Kidney epithelial cell (primary cell): Measurements from ENCODE around the genes RPL35 and PPP6C.

DNA sequence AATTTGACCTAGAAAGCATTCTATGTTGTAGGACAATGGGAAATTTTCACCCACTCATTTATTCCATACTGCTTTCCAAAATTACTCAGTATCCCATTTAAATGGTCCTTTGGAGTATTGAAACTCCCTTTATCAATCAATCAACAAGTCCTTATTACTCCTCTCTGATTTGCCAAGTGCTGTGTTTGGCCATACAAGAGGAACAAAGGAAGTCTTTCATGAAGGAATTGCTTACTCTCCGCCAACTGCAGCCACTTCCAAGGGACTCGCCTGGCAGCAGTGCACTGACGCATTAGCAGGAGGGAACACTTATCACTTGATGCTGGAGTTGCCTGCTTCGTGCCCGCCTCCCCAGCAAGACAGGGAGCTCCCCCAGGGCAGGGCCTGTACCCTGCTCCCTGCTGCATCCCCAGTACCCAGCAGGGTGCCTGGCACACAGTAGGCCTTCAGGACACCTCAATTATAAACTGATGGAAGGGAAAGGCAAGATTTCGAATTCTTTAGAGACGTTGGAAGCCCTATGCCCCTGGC, 97.8 kb downstream of the CRB2 start:
- RAMPAGE, long total RNA = no peak
- RRBS = no CpG with 5 or more reads among the region's 7 CpGs

- RAMPAGE, long total RNA = no peak
- RRBS = no CpG with 5 or more reads among the region's 2 CpGs
These were observed 113.3 kb downstream of the DENND1A start for GRCh38 chr9:123816571-123817134.

DNA sequence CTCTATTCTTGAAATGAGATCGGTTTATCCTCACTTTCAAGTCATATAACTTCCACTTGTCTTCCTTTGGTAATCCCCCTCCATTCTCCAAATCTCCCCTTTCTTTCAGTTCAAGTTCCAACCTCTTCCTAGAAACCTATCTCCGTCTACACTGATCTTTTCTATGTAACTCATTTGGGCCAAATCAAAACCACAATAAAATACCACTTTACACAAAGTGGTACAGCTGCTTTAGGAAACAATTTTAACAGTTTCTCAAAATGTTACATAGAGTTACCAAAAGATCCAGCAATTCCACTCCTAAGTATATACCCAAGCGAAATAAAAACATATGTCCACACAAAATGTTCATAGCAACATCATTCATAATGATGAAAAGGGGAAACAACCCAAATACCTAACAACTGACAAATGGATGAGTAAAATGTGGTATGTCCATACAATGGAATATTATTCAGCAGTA, 6.3 kb downstream of the DENND1A start:
- RAMPAGE, long total RNA = no peak
- RRBS = no CpG with 5 or more reads among the region's 3 CpGs

GRCh38 chr9:124125647-124126144, 114.1 kb downstream of the LHX2 start:
- RAMPAGE, long total RNA = no peak
- RRBS = 39% methylated on average over 7 of the region's 14 CpGs

DNA sequence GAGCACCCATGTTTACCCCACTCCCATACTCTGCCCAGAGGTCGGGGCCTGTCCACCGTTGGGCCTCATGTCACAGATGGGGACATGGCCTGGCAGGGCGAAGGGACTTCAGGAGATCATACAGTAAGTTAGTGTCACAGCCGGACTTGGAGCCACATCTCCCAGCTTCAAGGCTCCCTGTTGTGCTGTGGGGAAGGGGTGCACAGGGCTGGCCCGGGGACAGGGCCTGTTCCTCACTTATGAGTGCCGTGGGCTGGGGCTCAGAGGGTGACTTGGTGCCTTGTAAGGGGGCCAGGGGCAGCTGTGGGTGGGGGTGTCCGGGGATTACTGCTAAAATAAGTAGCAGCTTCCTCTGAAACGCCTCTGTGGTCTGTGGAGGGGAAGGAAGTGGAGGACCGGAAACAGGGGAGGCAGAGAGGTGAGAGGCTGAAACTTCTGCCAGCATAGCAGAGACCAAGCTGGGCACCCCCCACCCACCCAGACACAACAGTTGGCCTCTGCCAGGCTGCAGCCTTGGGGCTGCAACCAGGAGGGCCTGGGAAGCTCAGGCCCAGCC, 41.2 kb upstream of the NEK6 start:
- RAMPAGE, long total RNA = no peak
- RRBS = 93% methylated on average over 4 of the region's 9 CpGs

DNA sequence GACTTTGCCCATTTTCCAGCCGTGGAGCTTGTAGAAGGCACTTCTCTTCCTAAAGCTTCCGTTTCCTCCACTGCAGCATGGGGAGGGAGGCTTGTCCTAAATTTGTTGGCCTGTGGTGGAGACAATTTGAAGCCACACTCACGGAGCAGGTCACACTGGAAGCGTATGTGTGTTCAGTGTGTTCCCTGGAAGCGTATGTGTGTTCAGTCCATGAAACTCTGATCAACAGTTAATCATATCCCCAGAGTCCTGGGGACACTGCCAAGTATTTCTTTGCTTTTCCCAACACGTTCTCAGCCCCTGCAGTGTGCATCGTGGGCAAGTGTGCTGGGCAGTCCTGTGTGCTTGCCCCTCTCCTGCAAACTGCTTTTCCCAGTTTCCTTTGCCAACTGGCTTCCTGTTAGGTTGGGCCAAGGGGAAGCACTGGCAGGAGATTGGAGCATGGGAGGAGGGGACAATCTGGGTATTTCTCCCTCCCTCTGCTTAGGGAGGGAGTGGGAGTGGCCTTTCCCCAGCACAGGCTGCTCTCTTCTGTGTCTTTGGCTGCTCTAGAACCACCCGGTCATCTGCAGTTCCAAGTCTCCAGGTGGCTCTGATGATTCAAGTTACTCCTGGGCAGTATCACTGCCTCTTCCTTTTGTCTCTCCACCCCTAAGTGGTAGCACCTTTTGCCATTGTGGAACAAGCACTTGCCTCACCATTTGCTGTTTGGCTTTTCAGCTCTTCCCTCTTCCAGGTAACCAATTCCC, 36.8 kb upstream of the NEK6 start:
- RAMPAGE, long total RNA = no peak
- RRBS = no CpG with 5 or more reads among the region's 8 CpGs

GRCh38 chr9:124256852-124257449, 798 bp upstream of the NEK6 start:
- RAMPAGE, long total RNA = no peak
- RRBS = no CpG with 5 or more reads among the region's 14 CpGs

DNA sequence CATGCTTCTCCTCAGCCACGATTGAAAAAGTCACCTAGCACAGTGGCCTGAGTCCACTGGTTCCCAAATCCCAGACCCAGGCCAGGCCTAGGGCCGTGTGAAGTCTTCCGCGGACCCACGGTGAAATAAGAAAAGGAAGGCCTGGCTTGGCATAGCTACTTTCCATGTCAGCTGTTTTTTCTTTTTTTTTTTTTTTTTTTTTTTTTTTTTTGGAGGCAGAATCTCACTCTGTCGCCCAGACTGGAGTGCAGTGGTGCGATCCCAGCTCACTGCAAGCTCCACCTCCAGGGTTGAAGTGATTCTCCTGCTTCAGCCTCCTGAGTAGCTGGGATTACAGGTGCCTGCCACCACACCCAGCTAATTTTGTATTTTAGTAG, 23.5 kb downstream of the NEK6 start:
- RAMPAGE, long total RNA = no peak
- RRBS = no CpG with 5 or more reads among the region's 7 CpGs

GRCh38 chr9:124291493-124292152, 33.9 kb downstream of the NEK6 start:
- RAMPAGE, long total RNA = no peak
- RRBS = 64% methylated on average over 4 of the region's 17 CpGs

- RAMPAGE, long total RNA = no peak
- RRBS = no CpG with 5 or more reads among the region's 12 CpGs
These were observed 14.9 kb downstream of the PSMB7 start for GRCh38 chr9:124400157-124400851.

- RAMPAGE, long total RNA = no peak
- RRBS = no CpG with 5 or more reads among the region's 4 CpGs
These were observed 3.7 kb downstream of the PSMB7 start for GRCh38 chr9:124411494-124411981.

DNA sequence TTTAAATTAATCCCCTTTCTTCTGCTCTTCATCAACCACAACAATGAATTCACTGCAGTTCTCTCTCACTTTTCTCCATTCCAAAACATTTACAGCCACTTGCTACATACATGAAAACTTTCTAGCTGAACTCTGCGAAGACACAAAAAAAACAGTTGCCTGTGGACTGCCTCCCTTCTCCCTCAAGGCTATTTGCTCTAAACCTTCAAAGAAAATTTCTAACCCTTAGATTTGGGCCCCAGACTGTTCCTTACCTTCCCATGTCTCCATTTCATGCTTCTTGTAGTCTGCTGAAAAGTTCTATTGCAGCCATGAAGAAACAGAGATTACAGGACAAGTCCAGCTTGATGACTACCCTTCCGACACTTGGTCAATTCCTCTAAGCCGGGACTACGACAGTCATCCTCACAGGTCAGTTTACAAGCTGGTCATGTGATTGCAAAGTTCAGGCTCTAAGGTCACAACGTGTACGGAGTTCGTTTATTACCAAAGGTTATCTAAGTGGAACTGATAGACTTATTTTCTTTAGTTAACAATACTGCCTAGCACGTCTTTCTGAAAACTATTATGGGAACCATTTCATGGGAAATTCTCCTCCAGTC, 88.4 kb upstream of the NR5A1 start:
- RAMPAGE, long total RNA = no peak
- RRBS = no CpG with 5 or more reads among the region's 8 CpGs

GRCh38 chr9:124692311-124692831, 78.7 kb downstream of the NR6A1 start:
- RAMPAGE, long total RNA = no peak
- RRBS = no CpG with 5 or more reads among the region's 7 CpGs

- RAMPAGE, long total RNA = no peak
- RRBS = no CpG with 5 or more reads among the region's 6 CpGs
These were observed 50.0 kb downstream of the NR6A1 start for GRCh38 chr9:124720832-124721719.

GRCh38 chr9:124861063-124862241, at the start of gene RPL35:
Gene RPL35 (minus strand): TSS chr9:124861957.
- RAMPAGE, long total RNA = start-site peak on the minus strand at chr9:124861927-124861969, 36,914 and 33,706 reads in 2 replicates
- RRBS = 1% methylated on average over 17 of the region's 104 CpGs

- RAMPAGE, long total RNA = no peak
- RRBS = no CpG with 5 or more reads among the region's 10 CpGs
These were observed 1.4 kb upstream of the GOLGA1 start for GRCh38 chr9:124942160-124942740.

DNA sequence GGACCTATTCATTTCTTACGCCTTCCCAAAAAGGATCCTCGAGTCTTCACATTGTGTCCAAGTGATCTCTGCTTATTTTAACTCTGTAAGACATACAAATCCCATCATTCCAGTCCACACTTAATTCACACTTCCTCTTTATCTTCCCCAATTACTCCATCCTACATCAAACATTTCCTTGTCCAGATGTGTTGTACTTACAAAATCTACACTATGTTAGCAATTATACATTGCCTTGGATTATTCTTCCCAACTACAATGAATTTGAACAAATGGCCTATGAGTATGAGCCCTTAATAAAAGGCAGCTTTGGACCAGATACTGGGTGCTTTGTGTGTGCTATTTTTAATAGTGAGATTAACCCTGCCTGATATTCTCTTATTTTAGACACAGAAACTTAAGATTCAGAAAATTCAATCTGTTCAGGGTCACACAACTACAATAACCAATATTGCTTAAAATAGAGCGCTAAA, 1.8 kb upstream of the SCAI start:
- RAMPAGE, long total RNA = no peak
- RRBS = no CpG with 5 or more reads among the region's 3 CpGs

DNA sequence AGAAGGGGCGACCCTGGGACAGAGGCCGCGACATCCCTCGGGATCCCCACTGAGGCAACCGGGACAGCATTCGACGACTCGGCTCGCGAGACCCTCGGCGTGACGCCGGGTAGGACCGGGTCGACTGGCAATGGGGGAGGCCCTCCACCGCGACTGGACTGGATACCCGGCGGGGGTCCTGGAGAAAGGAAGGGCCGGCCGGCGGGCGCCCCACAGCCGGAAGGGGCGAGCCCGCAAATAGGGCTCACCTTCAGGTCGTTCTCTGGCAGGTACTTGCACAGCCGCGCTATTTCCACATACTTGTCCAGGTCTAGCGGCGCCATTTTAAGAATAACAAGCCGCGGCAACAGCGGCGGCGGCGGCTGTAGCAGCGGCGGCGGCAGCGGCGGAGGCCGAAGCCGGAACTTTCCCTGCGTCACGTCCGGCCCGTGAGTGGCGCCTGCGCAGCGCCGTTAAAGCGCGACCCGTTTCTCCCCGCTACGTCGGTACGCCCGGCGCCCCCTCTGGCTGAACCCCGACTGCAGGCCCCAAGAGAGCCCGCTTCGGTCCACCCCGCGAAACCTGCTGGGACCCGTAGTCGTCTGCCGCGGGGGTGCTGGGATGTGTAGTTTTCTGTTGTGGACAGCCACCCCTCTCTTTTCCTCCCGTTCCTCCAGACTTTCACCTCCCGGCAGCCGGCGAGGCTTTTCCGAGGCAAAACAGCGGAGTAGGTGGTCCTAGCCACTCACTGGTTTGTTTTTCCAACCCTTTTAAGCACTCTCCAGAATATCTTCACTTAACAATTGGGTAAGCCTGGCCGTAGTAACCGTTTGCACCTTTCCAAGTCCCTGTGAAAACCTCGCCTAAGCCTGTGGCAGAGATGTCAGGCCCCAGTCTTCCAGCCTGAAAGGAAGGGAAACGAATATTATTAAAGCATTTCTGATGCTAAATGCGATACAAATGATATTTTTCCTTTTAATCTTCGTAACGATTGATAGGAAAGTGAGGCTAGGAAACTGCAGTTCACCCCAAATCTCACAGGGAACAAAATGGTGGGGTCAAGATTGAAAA, at the start of gene PPP6C:
PPP6C (minus strand) TSS at position 408 of the 1,050 bp plus-strand sequence.
- RAMPAGE, long total RNA = start-site peak on the minus strand centred at position 384 of the sequence, 40 bp wide, 676 and 643 reads in 2 replicates
- RRBS = 1% methylated on average over 29 of the region's 84 CpGs

GRCh38 chr9:125236178-125237505, 4.5 kb downstream of the HSPA5 start:
- RAMPAGE, long total RNA = no peak
- RRBS = no CpG with 5 or more reads among the region's 12 CpGs

GRCh38 chr9:125446494-125447055, 184.9 kb downstream of the GAPVD1 start:
- RAMPAGE, long total RNA = no peak
- RRBS = no CpG with 5 or more reads among the region's 7 CpGs